ENCODE measurements around the gene SUGT1.

- PRO-cap = no peak
Measured at GRCh38 chr13:51147834-51148721, 37.0 kb upstream of the C13orf42 start.

DNA sequence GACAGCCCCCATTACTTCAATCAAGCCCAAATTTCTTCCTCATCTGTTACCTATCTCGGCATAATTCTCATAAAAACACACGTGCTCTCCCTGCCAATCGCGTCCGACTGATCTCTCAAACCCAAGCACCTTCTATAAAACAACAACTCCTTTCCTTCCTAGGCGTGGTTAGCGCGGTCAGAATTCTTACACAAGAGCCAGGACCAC is 49.1 kb upstream of the FAM124A start:
- PRO-cap = no peak

DNA sequence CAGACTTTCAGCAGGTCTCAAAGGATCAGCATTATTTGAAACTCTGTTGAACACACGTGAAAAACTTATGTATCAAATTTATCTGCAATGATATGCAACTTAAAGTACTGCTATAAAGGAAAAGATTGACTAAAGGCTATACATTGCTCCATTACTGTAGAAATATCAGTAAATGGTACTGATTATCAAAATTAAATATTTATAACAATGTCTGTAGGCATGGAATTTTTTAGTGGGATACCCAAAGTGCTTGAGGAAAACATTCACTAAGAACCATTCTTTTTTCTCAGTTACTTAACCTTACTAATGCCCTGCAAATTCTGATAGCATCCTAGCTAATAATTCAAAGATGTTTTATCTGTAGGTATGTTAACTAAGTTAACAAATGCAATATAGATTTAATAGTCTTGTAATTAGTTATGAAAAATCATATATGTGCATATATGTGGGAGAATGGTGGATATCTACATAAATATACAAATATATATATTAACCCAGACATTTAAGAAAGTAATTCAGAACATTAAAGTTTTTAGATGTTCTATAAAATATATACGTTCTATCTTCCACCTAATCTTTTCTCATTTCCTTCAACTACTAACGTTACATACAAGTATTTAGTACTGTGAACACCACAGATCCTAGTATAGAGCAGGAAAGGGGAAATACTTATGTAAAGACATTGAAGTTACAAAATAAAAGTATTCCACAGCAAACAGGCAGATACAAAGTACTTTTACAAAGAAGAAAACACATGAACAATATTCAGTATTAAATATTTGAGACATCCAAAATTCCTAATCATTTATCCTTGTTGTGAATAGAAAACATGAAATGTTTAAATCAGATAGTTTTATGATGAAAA is 4.4 kb downstream of the INTS6 start:
- PRO-cap = no peak

GRCh38 chr13:51450838-51451414 is 1.9 kb downstream of the INTS6 start:
- PRO-cap = no peak

- PRO-cap = unidirectional peak, minus-strand start at chr13:51454113
Measured at GRCh38 chr13:51453953-51454564, 1.2 kb upstream of the INTS6 start.

GRCh38 chr13:51542423-51543046 is 41.7 kb upstream of the WDFY2 start:
- PRO-cap = no peak

GRCh38 chr13:51583584-51584391 is 474 bp upstream of the WDFY2 start:
- PRO-cap = no peak

DNA sequence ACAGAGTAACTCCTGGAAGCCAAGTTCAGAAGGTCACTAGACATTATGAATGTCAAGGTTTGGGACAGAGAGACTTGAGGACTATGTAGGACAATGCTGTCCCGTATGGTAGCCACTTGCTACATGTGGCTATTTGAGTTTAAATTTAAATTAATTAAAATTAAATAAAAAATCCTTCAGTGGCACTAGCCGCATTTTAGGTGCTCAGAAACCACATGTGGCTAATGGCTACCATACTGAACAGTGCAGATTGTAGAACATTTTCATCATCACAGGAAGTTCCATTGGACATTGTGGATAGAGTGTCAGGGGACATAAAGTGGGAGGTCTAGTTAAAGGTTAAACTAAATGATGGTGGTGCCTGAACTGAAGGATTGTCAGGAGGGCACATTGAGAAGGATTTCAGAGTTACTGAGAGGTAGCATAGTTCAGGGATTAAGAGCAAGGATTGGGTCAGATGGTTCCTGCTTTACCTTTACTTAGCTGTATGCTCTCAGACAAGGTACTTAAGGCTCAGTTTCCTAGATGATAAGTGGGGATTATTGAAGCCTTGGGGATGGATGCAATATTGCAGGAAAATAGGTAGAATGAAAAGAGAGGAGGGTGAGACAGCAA is 20.3 kb downstream of the WDFY2 start:
- PRO-cap = no peak

- PRO-cap = no peak
Measured at GRCh38 chr13:51618738-51619066, 34.4 kb downstream of the WDFY2 start.

DNA sequence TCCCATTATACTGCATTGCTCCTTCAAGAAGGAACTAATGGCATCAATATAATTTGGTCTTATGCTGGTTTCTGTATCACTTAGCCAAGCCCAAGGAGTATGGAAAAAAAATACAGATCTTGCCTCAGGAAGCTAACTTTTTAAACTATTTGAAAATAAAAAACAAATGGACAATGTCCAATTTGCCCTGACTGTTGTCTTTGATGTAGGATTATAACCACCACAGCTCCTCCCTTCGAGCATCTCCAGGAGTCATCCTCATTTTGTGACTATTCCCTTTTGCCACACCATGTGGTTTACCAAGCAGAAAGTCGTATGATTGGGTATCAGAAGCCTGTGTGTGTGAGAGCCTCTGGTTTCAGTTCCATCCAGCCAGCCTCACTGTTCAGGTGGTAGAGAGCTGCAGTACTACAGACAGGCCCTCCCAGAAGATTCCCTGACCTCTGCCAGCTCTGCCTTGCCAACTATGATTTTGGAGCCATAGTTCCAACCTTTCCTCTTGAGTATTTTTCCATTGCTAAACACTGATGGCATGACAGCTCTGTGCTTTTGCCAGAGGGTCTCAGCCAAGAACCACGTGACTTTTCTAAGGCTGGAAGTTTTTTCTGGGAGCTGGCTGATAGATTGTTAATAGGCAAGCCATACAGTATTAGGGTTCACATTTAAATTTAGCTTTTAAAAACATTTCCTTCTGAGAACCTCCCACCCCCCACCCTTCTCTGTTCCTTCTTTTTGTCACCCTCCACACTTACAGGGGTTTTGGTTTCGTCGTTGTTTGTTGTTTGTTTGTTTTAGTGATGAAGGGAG is 82.5 kb downstream of the DHRS12 start:
- PRO-cap = no peak

GRCh38 chr13:51752656-51753360 is 51.2 kb downstream of the DHRS12 start:
- PRO-cap = no peak

GRCh38 chr13:51800352-51800956 is 3.5 kb downstream of the DHRS12 start:
- PRO-cap = no peak

DNA sequence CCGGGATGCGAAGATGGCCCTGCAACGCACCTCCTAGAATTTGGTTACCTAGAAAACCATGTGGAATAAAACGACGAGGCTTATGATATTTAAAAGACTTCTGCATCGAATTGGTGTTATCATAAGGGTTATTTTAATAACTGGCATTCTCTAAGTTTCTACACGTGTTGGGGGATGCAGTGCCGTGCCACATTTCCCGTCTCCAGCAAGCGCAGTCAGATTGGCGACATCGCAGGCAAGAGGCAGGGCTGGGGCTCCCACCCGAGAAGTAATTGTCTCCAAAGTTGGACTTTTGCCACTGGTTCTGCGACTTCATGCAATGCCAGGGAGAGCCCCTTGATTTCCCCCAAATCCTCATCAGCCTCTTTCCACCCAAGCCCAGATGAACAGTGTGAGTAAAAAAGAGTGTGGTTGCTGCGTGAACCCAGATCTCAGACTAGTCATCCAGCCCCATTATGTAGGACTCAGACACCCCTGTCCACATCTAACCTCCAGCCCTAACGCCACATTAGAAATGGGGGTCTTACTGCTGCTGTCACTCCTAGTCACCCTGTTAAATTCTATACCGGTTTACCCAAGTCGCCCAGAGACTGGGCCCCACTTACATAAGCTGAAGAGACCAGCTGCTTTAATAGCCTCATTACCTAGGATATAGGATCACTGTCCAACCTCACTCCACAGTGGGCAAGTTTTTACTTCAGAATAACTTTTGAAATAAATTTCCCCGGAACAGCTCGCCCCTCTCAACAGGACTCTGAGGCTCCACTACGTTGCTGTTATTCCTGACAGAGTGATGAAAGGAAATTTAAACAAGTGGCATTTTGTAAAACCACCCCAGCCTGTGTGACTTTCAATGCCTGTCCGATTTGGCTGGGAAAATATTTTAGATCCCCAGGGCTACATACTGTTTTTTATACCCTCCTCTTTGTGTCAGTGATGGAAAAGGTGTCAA is 724 bp upstream of the DHRS12 start:
- PRO-cap = no peak

DNA sequence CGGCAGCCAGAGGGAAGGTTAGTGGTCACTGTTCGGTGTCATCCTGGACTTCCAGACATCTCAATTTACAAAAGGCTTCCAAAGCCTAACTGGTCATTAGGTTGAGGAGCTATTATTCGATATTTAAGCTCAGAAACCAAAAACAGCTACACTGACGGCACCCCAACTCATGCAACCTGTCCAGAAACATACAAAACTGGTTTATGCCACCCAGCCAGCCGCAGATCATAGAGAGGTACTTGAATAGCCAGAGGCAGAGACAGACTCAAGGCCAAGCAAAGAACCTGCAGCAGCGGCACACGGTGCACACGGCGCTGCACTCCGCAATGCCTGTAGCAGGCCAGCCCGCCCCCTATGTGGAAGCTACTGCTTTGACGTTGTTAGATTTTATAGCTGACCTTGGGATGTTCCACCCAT is 11.8 kb upstream of the DHRS12 start:
- PRO-cap = no peak

GRCh38 chr13:51999514-51999941 is 11.7 kb downstream of the ATP7B start:
- PRO-cap = no peak

- PRO-cap = no peak
Measured at GRCh38 chr13:52006472-52006683, 4.9 kb downstream of the ATP7B start.

- PRO-cap = no peak
Measured at GRCh38 chr13:52193329-52193911, 34.0 kb upstream of the NEK3 start.

- PRO-cap = bidirectional peak, plus-strand start at chr13:52652910, minus-strand start at chr13:52652632
Measured at GRCh38 chr13:52652514-52653389, at the start of gene SUGT1. SUGT1 (plus strand) TSS chr13:52652836.

DNA sequence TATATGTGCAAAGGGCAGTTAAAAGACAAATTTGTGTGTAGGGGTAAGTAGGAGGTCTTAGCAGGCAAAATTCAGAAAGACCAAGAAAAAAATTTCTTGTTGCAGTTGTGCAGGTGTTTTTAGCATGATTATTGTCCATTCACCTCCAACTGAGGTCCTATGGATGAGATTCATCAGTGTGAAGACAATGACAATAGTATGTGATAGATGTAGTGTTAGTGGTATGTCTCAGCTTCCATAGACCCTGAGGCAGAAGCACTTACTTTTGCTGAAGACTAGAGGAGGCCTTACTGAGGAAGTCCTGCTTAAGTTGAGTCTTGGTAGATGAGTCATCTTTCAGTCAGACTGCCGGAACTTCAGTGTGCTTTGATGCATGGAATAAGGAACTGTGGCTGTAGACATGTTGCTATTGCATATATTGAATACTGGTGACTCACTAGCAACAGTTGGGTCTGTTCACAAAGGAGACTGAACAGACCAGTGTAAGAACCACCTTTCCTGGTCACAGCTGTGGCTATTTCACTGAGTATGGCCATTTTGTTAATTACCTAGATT is 1000.5 kb downstream of the OLFM4 start:
- PRO-cap = no peak

- PRO-cap = no peak
Measured at GRCh38 chr13:54036827-54037159, 1008.2 kb downstream of the OLFM4 start.

All from peritoneum (tissue), 1 donor.